ENCODE measurements around a stretch of chr7.

DNA sequence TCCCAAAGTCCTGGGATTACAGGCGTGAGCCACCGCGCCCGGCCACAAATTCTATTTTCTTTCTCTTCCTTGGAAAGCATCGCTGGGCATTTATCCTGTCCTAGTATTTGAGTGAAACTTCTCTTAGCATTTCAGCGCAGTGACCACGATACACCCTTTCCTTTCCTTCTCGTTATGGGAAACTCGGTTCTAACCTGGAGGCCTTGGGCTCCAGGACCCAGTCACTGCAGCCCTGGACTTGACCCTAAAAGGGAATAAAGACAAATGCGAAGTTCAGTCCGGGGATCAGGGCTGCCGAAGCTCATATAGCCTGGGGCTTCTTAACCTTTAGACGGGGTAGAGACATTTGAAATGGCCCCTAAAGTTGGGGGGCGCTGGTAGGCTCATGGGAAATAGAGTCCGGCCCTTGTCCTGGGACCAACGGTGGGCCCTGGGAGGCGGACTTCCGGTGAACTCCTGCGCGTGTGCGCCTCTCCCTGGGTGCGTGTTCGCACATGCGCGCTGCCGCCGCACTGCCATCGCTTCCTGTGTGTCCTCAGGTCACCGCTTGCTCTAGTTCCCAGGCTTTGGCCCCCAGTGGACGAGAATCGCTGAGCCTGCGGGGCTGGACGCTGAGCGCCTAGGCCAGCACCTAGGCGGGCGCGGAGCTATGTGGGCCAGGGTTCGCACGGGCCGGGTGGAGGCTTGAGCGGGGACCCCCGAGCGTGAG is 22.7 kb upstream of the ZNF12 start:
- RRBS: 1% methylated on average over 5 of the region's 43 CpGs

DNA sequence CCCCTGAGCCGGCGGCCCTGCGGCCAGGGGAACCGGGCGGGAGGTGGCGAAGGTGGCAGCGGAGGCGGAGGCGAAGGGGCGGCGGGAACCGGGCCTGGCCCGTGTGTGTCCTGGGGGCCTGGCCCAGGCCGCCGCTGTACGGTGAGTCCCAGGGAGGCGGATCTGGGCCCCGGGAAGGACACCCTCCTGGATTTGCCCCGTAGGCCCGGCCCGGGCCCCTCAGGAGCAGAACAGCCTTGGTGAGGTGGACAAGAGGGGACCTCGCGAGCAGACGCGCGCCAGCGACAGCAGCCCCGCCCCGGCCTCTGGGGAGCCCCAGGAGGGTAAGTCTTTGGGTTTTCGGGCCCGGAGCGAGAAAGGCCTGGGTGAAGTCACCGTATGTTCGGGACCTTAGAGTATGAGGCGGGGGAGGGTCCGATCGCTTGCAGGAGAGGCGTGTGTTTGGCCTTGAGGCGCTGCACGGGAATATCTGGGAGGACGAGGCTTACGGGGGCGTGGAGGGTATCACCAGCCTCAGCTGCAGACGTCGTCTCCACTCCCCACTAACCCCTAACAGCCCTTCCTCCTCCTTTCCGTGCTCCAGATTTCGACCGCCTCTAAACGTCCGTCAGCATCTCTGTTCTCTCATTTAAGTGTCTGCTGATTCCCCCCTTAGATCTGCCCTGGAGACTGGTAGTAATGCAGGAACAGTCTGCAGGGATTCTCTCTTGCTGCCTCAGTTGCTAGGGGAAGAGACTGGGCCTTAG is 23.4 kb upstream of the ZNF12 start:
- RRBS: 2% methylated on average over 14 of the region's 50 CpGs

- RRBS: no CpG with 5 or more reads among the region's 21 CpGs
Measured at GRCh38 chr7:6736966-6737769, 16.7 kb upstream of the RSPH10B2 start.

DNA sequence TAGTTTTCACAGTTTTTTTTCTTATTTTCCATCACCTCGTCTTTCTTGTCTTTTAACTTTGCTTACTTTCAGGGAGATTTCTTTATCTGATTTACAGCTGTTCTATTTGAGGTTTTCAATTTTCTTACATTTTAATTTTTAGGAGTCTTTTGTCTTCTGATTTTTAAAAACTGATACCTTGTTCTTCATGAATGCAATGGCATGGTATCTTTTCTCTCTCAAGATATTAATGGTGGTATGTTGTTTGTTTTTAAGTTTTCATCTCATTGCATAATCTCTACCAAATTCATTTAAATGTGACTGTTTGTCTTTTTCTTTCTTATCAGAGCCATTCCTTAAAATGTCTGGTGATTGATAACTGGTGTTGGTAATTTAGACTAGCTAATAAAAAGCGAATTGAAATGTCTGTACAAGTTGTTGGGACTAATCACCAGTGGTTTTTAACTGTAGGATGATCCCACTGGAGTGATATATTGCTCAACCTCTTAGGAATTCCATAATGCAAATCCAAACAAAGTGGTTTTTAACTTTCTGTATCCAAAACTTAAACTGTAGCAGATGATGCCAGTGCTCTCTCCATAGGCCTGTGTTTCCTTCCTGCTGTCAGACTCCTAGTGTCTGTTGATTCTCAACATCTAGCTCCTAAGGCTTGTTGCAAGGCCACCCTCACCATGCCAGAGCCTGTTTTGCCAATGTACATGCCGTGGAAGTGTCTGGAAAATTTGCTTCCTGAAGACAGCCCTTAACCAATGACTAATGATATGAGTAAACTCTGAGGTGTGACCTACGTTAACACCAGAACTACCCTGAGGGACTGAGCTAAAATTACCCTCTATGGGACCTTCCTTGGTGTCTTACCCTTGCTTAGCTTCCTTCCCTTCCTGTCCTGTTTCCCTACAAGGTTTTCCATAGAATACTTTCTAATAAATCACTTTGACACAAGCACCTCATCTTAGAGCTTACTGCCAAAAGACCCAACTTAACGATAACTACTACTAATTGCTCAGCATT is 39.1 kb downstream of the C1GALT1 start:
- RRBS: no CpG with 5 or more reads among the region's 5 CpGs

- RRBS: no CpG with 5 or more reads among the region's 5 CpGs
Measured at GRCh38 chr7:7238323-7239114, 56.2 kb downstream of the C1GALT1 start.

DNA sequence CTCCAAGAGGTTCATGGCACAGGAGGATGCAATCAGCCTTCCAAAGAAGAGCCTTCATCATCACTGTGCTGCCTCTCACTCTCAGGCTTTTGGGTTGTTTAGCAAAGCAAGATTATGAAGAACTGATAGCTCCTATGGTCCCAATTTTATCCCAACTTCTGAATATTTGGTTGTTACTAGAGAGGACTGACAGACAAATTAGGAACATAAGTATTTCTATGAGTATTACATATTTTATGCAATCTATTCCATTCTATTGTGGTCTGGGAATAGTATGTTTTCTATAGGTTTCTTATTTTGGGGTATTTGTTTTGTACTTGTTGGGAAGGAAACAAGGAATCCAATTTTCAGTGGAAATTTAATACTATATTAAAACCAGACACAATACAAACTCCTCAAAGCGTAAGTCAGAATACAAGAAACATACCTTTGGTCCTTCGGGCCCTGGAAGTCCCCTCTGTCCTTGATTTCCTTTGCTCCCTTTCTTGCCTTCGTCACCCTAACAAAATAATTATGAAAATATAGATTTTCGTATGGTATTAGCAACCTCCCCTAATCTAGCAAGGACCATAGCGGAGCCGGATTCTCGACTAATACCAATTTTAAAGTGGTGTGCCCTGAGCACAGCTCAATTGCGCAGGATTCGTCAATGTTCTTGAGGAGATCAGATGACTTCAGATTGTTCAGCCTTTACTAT is 95.2 kb downstream of the COL28A1 start:
- RRBS: no CpG with 5 or more reads among the region's 9 CpGs

DNA sequence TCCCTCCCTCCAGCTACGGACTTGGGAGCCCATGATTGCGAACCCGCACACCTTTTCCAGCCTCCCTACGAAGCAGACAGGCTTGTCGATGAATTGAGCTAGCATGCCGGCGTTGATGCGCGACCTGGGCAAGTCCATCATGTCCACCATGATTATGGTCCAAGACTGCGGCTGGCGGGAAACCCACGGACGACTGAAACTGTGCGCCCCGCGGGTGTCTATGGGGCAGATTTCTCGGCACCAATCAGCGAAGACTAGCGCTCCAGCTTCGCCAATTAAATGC is 342 bp upstream of the UMAD1 start:
- RRBS: no CpG with 5 or more reads among the region's 20 CpGs

DNA sequence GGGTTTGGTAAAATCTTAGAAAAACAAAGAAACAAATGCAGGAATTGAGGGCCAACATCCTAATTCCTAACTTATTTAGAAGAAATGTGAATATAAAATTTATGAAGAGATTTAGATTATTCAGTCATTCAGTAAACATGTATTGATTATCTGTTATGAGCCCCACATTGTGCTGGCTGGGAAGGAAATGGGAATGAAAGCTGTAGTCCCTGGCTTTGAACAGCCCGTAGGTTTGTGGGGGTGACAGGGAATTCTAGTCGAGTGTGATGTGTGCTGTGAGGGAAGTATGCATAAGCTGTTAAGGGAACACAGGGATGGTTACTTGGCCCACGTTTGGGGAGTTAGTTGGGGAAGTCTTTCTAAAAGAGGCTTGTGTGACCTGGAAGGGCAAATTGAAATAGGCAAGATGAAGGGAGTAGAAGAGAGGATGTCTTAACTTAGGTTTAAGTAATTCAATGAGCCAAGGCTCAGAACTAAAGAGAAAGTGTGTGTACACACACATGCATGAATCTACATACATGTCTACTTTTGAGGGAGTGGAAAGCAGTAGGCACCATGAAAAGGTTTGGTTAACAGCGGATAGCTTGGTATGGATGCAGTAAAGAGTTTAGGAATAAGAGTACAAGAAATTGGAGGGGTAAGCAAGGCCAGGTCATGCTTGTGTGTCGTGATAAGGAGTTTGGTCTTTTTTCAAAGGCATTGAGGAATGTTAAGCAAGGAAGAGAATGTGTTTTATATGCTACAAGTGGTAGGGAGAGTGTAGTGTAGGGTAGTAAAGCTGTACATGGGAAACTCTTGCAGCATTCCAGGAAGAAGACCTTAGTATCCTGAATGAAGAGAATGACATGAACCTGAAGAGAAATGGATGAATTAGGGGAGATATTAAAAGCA is 102.3 kb upstream of the GLCCI1 start:
- RRBS: no CpG with 5 or more reads among the region's 5 CpGs

GRCh38 chr7:10940380-10940938 is 506 bp upstream of the NDUFA4 start:
- RRBS: under 1% methylated on average over 17 of the region's 45 CpGs

GRCh38 chr7:11028415-11029023 is 54.8 kb downstream of the PHF14 start:
- RRBS: no CpG with 5 or more reads among the region's 6 CpGs

GRCh38 chr7:11540085-11540668 is 291.8 kb downstream of the THSD7A start:
- RRBS: no CpG with 5 or more reads among the region's 4 CpGs

GRCh38 chr7:11620893-11621490 is 211.0 kb downstream of the THSD7A start:
- RRBS: no CpG with 5 or more reads among the region's 7 CpGs

GRCh38 chr7:12210429-12210859 is 650 bp upstream of the TMEM106B start:
- RRBS: no CpG with 5 or more reads among the region's 15 CpGs

GRCh38 chr7:12689022-12689817 is 1.8 kb downstream of the ARL4A start:
- RRBS: no CpG with 5 or more reads among the region's 6 CpGs

DNA sequence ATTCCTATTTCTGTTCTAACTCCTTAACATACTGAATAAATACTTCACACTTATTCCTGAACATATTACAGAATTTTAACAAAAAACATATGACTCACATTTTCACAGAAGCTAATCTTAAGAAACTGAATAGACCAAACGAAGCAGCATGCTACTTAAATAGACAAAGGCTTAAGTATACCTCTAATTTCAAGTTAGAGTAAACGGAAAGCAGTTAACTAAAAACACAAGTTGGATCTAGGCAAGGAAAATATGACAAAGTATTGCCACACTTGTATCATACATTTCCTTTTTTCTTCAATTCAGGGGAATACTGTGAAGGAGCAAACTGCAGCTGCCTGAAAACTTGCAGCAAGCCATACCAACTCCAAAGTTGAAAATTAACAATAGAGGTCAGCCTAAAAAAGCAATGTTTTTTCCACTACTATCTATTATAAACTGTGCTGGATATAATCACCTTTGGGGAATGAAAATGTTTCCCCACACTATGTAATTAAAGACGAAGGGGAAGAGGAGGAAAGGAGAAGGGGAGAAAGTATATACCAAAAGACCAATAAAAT is 9.3 kb downstream of the ETV1 start:
- RRBS: no CpG with 5 or more reads among the region's 3 CpGs

GRCh38 chr7:14084713-14085156 is 95.3 kb upstream of the ETV1 start:
- RRBS: no CpG with 5 or more reads among the region's 2 CpGs

DNA sequence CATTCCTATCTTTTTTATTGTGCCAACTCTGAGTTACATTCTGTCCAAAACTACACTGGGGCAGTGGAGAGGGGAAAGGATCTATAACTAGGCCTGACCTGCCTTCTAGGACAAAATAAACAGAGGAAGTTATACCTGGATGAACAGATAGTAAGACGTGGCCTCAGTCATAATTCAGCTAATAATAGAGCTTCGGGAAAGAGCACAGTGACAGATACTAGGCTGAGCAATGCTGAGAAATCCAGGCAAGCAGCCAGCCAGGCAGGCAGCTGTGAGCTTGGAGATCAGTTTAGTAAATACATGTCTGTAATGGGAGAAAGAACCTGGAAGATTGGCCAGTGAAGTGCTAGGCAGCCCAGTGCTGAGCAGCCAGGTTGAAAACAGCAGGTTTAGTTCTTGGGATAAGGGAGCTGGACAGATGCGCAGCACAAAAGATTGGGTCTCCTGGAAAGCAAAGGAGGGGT is 141.0 kb downstream of the DGKB start:
- RRBS: no CpG with 5 or more reads among the region's 3 CpGs

- RRBS: no CpG with 5 or more reads among the region's 2 CpGs
Measured at GRCh38 chr7:14780975-14781385, 121.6 kb downstream of the DGKB start.

- RRBS: no CpG with 5 or more reads among the region's 6 CpGs
Measured at GRCh38 chr7:16268443-16269099, 152.8 kb downstream of the CRPPA start.

All from BE2C (cell line).